LHCN-M2 (cell line): ENCODE measurements around the gene CREB5.

DNA sequence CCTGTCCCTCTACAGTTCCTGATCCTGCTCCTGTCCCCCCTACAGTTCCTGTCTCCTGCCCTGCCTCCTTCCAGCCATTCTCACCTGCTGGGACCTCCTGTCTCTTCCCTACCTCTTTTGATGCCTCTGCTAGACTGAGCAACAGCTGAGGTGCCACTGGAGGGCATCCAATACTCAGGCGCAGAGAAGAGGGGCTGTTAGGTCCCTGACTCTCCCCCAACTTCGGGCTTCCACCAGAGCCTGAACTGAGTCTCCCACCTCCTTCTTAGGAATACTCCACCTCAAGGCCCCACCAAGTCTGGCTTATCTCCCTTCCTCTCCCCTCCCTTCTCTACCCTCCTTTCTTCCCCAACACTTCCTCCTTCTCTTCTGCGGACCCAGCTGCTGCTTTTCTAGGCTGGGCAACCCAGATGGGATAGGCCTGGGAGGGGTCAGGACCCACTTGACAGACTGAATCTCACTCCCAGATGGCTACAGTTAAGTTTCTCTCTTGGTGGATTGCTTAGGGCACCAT is 4.8 kb upstream of the HOXA11 start:
- RAMPAGE, long total RNA: no peak

- RAMPAGE, long total RNA: no peak
Observed at GRCh38 chr7:27198646-27199301, 1.1 kb downstream of the HOXA13 start.

GRCh38 chr7:27364164-27364867 is 121.7 kb downstream of the EVX1 start:
- RAMPAGE, long total RNA: no peak

DNA sequence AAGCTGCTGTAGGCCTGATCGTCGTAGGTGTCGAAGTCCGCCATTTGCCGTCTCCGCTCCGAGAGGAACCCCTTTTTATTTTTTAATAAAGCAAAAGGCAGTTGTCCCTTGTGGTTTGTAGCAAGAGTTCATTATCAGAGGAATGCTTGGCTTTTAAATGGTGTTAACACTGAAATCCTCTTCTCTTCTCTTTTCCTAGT is 204.0 kb downstream of the HIBADH start:
- RAMPAGE, long total RNA: start-site peak on the minus strand centred at position 66 of the sequence, 13 bp wide, 34 reads

DNA sequence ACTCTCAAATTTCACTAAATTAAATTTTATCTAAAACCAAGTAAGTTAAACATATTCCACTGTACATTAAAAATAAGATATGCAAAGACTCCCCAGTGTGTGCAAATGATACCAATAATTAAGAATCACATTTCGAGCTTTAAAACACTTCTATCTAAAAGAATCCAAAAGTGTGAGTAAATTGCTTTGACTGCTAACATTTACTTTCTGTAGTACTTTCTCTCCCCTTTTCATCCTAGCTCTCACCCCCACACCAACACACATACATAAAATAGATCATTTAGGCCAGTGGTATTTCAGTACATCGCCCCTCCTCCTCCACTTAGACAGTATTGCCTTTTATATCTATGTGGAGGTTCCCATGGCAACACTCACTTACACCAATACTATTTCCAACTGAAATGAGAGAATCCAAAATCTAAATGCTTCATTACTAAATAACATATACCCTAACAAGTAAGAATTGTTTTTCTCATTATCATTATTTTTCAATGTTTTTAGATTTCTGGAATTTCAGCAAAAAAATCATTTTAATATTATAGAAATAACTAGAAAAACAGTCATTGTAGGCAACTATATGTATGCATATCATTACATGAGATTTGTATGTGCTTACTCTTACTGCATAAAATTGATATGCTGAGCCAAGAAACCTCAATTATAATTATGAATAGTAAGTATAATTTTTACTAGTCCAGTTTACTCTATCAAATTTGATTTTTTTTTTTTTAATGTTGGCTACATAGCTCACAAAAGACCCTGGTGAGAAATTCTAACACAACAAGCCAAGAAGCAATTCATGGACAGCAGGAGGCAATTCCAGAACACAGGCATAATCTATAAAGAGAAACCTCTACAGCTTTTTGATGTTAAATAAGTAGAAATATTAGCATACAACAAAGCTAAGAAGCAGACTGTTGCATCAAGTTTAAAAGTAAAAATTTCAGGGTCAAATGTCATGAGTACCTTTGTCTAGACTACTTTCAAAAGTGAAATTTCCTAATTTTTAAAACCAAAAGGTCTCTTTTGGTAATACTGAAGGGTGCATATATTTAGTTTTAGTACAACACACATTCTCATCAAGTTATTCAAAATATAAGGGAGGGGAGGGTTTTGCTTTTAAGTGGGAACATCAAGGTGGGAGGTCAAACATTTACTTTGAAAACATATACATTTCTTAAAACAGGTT is 58.6 kb downstream of the HIBADH start:
- RAMPAGE, long total RNA: no peak

GRCh38 chr7:27647122-27647372 is 15.6 kb downstream of the HIBADH start:
- RAMPAGE, long total RNA: no peak

DNA sequence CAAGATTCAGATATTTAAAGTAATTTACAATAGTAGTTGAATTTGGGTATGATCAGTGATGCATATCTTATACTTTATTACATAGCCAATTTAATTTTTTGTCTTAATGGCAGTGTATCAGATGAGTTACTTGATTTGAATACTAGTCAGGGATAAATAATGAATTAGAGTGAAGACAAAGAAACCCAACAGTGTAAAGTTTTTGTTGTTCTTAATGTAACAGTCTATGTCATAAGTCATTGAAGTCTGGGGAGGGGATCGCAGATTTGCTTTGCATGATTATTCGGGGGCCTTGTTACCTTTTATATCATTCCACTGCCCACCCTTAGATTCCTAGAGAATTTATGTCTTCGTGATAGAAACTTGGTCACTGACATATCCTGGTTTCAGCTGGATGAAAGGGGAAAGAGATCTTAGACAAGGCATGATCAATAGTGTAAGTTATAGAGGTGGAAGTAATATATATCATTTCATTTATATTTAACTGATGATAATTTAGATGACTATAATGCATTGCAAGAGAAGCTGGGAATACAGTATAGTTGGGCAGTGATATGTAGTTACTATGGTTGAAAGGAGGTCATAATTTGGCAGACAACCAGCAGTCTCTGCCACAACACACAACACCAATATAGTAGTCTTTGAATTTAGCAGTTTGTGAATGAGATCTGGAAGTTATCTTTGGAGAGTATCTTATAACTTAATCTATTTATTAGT is 39.7 kb downstream of the TAX1BP1 start:
- RAMPAGE, long total RNA: no peak

GRCh38 chr7:28153625-28154169 is 26.9 kb downstream of the JAZF1 start:
- RAMPAGE, long total RNA: no peak

GRCh38 chr7:28356673-28356967 is 55.7 kb upstream of the CREB5 start:
- RAMPAGE, long total RNA: no peak

- RAMPAGE, long total RNA: no peak
Observed at GRCh38 chr7:28412137-28412748, at the start of gene CREB5. Gene CREB5 (plus strand): TSS chr7:28412518.

DNA sequence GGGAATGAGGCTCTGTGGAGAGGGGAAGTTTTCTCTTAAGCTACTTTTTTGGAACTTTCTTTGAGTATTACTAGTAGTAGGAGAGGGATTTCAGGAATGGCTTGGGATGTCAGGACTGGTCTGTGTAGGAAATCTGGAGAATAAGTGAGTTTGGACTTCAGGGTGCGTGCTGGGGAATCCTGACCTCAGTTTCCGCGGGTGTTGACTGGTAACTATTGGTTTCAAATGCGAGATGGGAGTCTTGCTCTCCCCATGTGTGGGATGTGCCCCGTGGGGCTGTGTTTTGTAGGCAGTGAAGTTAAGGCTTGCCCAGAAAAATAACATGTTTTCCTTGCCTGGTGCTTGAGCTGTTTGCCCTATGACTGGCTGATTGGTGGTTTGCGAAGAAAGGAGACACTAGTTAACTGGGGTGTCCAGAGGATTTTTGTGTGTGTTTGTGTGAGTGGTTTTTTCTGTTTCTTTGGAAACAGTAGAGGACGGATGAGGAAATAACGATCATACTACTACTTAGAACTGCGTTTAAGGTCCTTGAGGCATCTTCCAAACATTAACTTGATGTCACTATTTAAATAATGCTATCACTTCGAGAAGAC is 61.9 kb downstream of the CREB5 start:
- RAMPAGE, long total RNA: no peak

- RAMPAGE, long total RNA: no peak
Observed at GRCh38 chr7:28674150-28674713, 261.9 kb downstream of the CREB5 start.

DNA sequence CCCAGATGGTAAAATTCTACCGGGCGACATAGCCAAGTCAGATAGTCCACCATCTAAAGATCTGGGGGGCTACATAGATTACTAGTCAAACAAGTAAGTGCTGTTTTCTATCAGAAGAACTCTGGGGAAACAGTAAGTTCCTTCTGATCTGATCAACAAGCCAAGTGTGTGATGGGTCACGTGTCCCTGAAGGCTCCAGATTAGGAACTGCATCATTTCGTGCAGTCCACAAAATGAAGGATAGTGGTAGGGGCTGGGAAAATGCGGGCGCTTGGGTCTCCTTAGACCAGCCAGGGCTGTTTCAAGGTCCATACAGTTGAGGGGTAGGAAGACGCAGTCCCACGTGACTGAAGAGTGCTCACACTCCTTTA is 1.8 kb upstream of the CHN2 start:
- RAMPAGE, long total RNA: no peak

DNA sequence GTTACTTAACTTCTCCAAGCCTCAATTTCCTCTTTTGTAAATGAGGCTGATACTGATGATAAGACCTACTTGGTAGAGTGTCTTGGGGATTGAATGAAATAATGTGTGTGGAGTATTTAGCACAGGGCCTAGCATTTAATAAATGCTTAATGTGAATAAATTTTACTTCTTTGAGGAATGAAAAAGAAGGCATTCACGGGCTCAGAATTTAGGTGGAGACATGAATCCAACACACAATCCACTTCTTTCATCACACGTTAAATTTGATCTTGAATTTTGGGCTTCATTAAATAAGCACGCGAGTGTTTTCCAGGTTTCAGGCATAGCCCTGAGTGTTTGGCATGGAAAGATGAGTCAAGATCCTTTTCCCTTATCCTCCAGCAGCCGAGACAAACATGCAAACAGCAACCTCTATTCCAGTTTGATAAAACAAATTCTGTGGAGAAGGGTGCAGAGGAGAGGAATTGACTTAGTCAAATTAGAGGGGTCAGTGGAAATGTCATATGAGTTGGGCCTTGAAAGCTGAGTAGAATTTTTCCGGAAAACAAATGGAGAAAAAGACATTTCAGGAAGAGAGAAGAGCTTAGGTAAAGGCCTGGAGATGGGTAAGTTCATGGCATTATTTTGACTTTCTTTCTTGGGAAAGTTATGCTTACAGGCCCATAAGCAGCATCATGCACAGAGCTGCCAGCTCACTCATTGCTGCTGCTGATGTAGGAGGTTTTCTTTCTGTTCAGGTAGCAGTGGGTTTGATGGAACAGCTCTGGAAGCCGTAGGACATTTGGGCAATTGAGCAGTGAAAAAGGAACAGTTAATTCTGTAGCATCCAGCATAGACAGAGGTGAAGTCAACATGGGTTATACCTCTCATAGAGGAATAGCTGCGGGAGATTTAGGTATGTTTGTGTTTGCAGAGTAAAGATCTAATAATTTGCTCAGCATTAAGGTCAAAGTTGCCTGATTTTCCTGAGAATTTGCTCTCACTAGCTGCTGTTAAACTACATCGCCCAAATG is 3.1 kb downstream of the CHN2 start:
- RAMPAGE, long total RNA: no peak

GRCh38 chr7:29375866-29376804 is 181.6 kb downstream of the CHN2 start:
- RAMPAGE, long total RNA: no peak

DNA sequence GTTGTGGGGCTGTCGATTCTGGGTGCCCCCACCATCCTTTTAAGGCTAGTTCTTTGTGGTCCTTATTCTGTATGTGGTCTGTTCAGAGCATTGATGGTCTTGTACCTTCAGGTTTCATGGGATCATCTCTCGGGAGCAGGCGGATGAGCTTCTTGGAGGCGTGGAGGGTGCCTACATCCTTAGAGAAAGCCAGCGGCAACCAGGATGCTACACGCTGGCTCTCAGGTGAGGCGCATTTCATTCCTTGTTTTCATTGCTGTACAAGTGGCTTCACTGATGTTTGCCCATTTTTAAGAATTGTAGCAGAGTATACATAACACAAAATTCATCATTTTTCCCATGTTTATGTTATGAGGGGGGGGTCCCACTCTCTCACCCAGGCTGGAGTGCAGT is 165.4 kb upstream of the PRR15 start:
- RAMPAGE, long total RNA: no peak

DNA sequence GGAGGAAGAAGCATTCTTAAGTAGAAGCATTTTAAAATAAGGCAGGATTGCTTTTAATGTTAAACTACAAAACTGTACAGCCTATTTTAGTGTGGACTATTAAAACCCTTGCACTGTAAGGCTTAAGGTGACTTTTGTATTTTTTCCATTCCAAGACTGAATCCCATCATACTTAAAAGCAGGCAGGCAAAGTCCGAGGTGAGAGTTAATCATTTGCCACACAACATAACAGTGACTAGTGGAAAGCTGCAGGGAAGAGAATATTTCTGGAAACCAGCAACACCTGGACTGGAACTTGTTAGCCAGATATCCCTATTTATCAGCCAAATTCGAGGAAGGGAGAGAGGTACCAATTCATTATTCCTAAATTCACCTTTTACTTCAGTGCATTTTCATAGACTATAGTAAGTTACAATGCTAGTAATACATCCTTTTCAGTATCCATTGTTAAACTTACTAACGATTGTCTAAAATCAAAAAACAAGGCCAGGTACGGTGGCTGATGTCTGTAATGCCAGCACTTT is 3.6 kb downstream of the PRR15 start:
- RAMPAGE, long total RNA: no peak

DNA sequence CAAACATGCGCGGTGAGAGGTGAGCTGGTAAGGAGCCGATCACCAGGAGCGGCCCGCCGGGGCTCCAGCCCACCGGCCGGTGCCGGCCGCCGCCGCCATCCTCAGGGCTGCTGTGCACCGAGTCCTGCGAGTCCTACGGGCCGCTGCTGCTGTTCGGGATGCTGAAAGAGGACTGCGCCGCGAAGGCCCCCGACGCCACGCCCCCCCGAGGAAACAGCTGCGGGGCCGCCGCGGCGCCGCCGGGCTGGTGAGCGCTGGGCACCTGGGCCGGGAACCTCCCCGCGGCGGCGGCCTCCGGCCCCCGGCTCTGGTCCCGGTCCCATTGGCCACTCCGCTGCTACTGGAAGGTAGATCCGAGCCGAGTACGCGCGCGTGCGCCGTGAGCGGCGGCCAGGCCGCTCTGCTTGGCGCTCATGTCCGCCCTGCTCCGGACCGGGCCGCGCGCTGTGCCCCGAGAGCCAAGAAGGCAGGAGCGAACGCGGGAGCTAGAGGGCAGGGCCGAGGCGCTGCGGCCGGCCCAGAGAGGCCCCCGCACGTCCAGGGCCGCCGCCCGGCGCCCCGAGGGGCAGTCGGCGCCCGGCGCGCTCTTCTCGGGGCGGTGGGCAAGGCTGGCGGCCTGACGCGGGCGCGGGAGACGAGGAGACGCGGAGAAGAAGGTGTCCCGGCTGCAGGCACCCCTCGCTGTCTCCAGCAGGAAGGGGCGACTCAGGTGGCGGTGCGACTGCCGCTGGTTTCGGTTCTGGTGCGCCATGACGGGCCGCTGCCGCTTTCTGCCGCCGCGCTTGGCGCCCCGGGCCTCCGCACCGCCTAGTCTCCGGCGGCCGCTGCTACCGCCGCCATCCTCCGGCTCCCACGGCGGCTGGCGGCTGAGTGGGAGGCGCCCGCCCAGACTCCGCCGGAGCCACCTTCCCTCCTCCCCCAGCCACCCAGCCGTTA is 121.3 kb upstream of the WIPF3 start:
- RAMPAGE, long total RNA: no peak

DNA sequence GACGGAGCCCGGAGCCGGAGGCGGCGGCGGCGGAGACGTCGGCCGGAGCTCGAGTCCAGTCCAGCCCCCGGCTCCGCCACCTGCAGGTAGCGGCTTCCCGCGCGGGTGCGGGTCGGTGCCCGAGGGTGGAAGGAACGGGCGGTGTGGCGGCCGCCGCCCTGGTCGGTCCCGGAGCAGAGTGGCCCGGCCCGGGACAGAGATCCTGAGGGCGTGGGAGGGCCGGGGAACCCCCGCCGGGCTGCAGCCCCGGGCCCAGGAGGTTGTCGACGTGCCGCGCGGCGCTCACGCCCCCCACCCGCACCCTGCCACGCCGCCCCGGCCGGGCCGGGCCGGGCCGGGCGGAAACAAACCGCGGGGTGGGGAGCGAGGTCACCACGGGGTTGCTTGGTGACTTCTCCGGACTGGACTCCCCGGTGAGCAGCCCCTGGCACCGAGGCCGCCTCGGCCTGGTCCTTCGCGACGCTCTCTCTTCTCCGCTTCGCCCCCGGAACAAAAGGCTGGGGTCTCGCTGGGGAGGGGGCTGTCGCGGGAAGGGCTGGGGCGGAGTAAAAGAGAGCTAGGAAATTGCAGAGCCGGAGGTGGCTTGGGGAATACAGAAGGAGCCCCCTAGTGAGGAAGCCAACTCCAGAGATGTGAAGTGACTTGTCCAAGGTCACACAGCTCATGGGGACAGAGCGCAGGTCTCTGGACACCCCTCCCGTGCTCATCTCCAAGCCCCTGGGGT is 447 bp downstream of the WIPF3 start:
- RAMPAGE, long total RNA: no peak

GRCh38 chr7:30046150-30046480 is 17.9 kb downstream of the PLEKHA8 start:
- RAMPAGE, long total RNA: no peak